H1 (cell line): ENCODE results near the genes MRPS27, FCHO2 and TMEM174.

DNA sequence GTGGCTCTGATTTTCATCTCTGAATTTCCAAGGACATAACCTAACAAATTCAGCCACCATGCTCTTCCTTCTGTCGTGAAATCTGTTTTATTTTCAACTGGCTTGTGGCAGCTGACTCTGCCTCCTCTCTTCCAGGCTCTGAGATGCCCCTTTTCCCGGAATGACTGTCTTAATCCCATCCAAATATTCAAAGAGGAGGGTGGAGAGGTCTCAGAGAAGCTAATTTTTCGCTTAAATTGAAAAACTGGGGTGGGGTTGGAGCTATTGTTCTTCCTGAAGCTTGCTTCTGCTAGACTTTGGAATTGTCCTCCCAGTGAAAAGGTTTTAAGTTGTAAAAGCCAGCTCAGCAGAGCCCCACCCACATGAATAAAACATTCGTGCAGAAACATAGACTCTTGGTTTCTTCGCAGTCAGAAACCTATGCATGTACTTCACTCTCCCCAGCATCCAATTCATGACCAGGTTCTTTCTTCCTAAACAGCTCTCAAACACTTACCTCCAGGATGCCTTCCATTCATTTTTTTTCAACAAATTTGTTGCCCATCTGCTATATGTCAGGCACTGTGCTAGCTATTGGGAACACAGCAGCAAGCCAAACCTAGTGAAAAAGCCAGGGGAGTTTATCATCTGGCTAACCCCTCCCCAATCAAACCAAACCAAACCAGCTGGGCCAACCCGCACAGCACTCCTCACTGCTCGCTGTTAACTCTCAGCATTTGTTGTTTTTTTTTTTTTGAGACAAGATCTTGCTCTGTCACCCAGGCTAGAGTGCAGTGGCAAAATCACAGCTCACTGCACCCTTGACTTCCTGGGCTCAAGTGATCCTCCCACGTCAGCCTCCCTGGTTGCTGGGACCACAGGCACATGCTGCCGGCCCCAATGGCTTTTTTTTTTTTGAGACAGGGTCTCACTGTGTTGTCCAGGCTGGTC is 38.0 kb upstream of the OCLN start:
- RRBS, result no CpG with 5 or more reads among the region's 9 CpGs
CAGE:
- cytosol, long polyA plus RNA, result no peak
- long polyA plus RNA, result no peak
- nucleus, long polyA plus RNA, result no peak

DNA sequence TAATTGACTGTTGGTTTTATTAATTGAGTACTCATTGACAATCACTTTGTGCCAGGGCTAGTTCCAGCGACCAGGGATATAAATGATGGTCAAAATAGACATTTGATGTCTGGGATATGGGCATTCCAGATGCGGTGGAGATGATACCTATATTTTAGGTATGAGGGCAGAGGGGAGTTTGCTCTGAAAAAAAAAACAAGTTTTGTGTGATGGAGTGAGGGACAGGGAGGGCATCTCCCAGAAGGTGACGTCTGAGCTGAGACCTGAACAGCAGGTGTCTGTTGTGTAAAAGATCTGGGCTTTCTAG is 2.9 kb downstream of the OCLN start:
- RRBS, result no CpG with 5 or more reads among the region's 3 CpGs
CAGE:
- cytosol, long polyA plus RNA, result no peak
- long polyA plus RNA, result no peak
- nucleus, long polyA plus RNA, result no peak

- RRBS, result no CpG with 5 or more reads among the region's 41 CpGs
CAGE:
- cytosol, long polyA plus RNA, result no peak
- long polyA plus RNA, result no peak
- nucleus, long polyA plus RNA, result no peak
Observed at GRCh38 chr5:70414973-70415489, 365.6 kb downstream of the SMN2 start.

- RRBS, result no CpG with 5 or more reads among the region's 4 CpGs
CAGE:
- cytosol, long polyA plus RNA, result no peak
- long polyA plus RNA, result no peak
- nucleus, long polyA plus RNA, result no peak
Observed at GRCh38 chr5:72226015-72226467, 94.0 kb downstream of the MRPS27 start.

DNA sequence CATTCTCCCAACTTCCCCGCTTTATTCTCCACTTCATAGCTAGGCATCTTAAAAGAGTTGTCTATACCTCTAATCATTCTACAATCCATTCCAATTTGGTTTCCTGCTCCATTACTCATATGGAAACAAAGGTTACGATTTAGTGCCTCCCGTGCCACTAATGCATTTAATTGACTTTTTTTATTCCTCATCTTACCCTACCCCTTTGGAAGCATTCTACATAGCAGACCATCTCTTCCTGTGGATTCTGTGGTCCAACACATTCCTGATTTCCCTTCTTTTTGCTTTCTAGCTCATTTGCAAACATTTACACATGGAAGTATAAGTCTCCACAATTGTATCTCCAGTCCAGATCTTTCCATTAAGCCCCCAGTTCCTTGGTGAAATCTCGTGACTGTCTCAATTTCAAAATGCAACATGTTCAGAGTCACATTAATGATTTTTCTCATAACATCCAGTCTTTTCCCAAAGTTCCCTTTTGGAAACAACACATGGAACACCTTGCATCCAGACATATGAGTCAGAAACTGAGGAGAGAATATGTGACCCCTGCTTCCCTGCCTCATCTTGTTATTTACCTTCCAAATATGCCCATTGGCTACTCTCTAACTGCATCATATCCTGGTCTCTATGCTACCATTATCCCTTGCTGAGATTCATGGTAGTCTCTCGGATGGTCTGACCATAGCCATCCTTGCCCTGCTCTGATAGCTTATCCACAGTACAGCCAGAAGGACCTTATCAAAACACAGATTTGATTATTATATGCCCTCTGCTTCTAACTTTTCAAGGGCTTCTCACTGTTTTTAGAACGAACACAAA is 89.5 kb downstream of the MRPS27 start:
- RRBS, result no CpG with 5 or more reads among the region's 6 CpGs
CAGE:
- cytosol, long polyA plus RNA, result no peak
- long polyA plus RNA, result no peak
- nucleus, long polyA plus RNA, result no peak

DNA sequence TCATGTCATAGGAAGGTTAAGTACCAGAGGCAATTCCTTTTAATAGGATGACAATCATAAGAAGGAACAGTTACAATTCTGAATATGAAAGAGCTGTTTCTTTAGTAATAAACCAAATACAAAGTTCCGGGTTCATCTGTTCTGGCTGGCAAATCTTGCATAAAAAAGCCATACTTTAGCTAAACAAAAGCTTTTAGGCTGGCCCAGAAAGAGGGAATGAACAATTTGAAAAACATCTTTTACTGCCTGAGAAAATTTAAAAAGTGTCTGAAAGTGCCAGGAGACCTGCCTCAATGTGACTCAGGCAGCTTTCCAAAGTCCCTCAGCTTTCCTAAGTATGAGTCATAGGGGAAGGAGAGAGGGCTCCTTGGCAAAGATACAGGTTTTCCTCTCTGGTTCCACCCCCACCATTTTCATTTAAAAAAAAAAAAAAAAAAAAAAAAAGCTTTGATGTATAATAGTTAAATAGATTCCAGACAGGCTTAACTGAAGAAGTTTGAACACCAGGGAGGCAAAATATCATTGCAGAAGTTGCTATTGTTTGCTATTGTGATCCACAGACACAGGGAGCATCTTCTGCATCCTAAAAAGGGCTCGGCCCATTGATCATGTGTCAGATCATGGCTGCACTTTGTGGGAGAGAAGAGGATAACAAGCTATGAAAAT is 71.7 kb downstream of the MRPS27 start:
- RRBS, result no CpG with 5 or more reads among the region's 2 CpGs
CAGE:
- cytosol, long polyA plus RNA, result no peak
- long polyA plus RNA, result no peak
- nucleus, long polyA plus RNA, result no peak

GRCh38 chr5:72319564-72320482 is at the start of gene MRPS27:
TSS of gene MRPS27 (minus strand) at chr5:72320240.
- RRBS, result no CpG with 5 or more reads among the region's 58 CpGs
CAGE:
- cytosol, long polyA plus RNA, result start-site peak on the minus strand at chr5:72320202-72320231, 915 reads; start-site peak on the plus strand at chr5:72320371-72320377, 472 reads
- long polyA plus RNA, result start-site peak on the minus strand at chr5:72320177-72320231, 183 and 1,244 reads in 2 replicates; start-site peak on the plus strand at chr5:72320371-72320377, 319 and 308 reads in 2 replicates
- nucleus, long polyA plus RNA, result start-site peak on the minus strand at chr5:72320180-72320231, 544 reads; start-site peak on the plus strand at chr5:72320372-72320459, 753 reads

DNA sequence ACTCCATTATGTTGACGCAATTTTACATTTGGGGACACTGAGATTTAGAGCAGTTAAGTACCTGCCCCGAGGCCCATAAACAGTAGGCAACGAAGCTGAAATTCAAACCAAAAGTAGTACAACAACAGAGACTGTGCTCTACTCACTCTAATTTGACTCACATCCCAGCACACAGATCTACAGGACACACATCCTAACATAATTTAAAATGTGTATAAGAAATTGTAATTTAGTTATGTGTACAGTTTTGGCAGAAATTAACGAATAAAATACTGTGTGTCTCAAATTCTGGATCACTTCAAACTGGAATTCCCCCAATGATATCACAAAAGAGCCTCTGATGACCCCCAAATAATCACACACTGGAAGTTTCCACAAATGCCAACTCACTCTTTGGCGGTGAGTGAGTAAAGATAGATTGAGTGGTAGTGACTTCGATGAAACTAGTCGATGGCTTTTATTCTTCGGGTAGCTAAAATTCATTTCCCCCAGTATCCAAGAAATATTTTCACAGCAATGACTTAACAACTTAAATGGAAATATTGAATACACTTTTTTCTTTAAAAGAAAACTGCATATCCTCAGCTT is 2.3 kb downstream of the ZNF366 start:
- RRBS, result no CpG with 5 or more reads among the region's 8 CpGs
CAGE:
- cytosol, long polyA plus RNA, result no peak
- long polyA plus RNA, result no peak
- nucleus, long polyA plus RNA, result no peak

GRCh38 chr5:72815488-72815858 is 988 bp upstream of the TNPO1 start:
- RRBS, result no CpG with 5 or more reads among the region's 3 CpGs
CAGE:
- cytosol, long polyA plus RNA, result no peak
- long polyA plus RNA, result no peak
- nucleus, long polyA plus RNA, result no peak

GRCh38 chr5:72817015-72817697 is 695 bp downstream of the TNPO1 start:
- RRBS, result 2% methylated on average over 11 of the region's 29 CpGs
CAGE:
- cytosol, long polyA plus RNA, result no peak
- long polyA plus RNA, result no peak
- nucleus, long polyA plus RNA, result no peak

- RRBS, result no CpG with 5 or more reads among the region's 6 CpGs
CAGE:
- cytosol, long polyA plus RNA, result no peak
- long polyA plus RNA, result no peak
- nucleus, long polyA plus RNA, result no peak
Observed at GRCh38 chr5:72866595-72867322, 50.3 kb downstream of the TNPO1 start.

GRCh38 chr5:72937723-72938779 is 17.8 kb upstream of the FCHO2 start:
- RRBS, result no CpG with 5 or more reads among the region's 6 CpGs
CAGE:
- cytosol, long polyA plus RNA, result no peak
- long polyA plus RNA, result no peak
- nucleus, long polyA plus RNA, result no peak

DNA sequence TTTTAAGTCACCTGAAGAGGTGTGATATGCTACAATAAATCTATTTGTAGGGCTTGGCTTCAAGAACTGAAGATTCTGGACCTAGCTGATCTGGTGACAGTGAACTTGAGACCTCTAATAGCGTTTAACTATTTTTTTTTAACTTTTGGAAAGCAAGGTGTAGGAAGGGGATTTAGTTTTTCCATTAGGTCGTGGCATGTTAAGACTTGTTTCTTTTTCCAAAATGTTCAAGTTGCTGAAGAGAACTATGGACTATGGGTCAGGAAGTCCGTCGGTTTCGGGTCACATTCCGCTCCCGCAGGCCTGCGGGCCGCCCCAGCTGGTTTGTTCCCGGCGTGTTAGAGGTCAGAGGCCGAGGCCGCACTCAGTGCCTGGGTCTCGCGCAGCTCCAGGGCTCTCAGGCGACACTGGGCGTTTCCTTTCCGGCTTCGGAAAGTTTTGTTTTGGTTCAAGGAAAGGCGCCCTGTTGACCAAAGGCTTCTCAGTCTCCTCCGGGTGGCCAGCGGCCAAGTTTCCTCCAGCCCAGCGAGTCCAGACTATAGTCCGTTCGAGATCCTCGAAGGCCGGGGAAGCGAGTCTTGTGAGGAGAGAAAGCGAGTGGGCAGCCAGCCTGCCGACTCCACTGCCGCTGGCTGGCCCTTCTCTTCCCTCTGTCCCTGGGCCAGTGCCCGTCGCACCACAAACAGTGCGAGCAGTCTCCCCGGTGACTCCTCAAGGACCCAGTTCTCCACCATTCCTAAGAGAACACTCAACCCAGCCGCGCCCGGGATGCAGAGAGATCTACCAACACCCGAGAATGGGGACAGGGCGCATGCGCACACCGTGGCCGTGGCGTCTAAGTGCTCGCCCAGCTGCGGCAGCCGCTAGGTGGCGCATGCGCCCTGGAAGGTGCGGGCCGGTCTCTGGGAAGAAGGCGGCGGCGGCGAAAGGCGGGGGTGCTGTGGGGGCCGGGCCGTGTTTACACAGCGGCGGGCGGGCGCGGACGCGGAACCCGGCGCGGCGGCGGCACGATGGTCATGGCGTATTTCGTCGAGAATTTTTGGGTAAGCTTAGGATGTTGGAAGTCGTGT is at the start of gene FCHO2:
TSS of gene FCHO2 (plus strand) at position 955 of the 1,070 bp plus-strand sequence.
- RRBS, result 5% methylated on average over 36 of the region's 75 CpGs
CAGE:
- cytosol, long polyA plus RNA, result no peak
- long polyA plus RNA, result start-site peak on the plus strand centred at position 969 of the sequence, 74 bp wide, 17 and 42 reads in 2 replicates
- nucleus, long polyA plus RNA, result start-site peak on the plus strand centred at position 992 of the sequence, 43 bp wide, 52 reads

GRCh38 chr5:73172824-73173316 is at the start of gene TMEM174:
TSS of gene TMEM174 (plus strand) at chr5:73173193.
- RRBS, result no CpG with 5 or more reads among the region's 3 CpGs
CAGE:
- cytosol, long polyA plus RNA, result no peak
- long polyA plus RNA, result no peak
- nucleus, long polyA plus RNA, result no peak

DNA sequence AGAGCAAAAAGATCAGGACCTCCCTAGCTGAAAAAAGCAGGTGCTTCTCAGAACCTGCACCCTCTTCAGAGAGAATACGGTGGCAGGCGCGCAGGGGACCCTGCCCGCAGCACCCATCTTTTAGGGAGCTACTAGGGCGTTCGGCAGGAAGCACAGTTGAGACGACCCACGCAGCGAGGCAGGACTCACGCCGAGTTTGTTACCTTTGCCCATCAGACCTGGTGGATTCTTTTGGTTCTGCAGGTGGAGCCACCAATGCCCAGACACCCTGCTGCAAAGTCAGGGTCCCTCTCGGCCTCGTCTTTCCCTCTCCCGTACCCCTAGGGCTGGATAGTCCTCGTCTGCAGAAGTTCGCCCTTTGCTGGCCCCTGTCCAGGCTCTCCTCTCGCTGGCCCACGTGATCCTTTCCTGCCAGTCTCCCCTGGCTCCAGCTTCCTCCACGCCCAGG is 28.6 kb downstream of the TMEM174 start:
- RRBS, result no CpG with 5 or more reads among the region's 19 CpGs
CAGE:
- cytosol, long polyA plus RNA, result no peak
- long polyA plus RNA, result no peak
- nucleus, long polyA plus RNA, result no peak

GRCh38 chr5:73436465-73436798 is 12.1 kb downstream of the FOXD1 start:
- RRBS, result 2% methylated on average over 17 of the region's 30 CpGs
CAGE:
- cytosol, long polyA plus RNA, result no peak
- long polyA plus RNA, result no peak
- nucleus, long polyA plus RNA, result no peak

DNA sequence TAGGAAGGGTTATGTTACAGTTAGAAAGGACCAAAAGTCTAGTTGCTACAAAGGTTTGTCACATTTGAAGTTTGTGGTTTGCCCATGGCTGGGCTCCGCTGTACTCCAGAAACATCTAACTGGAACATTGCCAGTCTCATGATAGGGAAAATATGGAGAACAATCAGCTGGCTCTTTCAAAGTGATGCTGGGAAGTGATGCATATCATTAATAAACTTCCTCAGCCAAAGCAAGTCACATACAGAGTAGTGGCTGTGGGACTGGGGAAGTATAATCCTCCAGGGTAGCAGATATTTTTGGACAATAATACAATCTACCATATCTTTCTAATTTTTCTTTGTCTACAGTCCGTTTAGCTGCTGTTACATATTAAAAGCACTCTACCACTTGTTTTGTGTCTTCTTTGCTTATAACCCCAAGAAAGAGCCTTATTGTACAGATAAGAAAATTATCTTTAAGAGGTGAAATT is 8.9 kb downstream of the BTF3 start:
- RRBS, result no CpG with 5 or more reads among the region's 2 CpGs
CAGE:
- cytosol, long polyA plus RNA, result no peak
- long polyA plus RNA, result no peak
- nucleus, long polyA plus RNA, result no peak

DNA sequence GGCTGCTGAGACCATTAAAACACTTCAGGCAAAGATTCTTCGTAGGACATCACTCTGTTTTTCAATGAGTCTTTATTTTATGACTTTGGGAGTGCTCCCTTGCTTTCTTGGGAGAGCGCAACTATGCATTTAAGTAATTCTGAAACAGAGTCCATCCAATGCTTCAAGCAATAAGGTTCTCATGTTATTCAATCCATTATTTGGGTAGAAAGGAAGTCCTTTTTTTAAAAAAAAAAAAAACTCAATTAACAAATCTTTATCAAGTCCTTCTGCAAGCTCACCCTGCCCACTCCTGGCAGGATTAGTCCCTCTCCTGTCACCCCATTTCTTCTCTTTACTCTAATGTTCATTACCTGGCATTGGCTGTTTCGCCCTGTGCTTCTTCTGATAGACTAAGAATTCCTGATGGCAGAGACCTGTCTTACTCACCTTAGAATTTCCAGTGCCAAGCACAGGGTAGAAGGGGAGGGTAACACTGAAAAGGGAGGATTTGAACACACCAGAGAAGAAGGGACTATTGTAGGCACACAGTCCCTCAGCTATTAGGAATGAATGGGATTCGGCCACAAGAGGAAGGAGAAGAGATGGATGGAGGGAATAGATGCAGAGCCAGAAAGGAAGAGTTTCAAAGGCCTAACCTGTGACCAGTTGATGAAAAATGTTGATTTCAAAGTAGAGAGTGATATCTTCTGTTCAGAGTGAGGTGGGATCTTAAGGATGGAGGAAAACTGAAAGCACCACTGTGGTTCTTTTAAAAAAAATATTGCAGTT is 32.1 kb downstream of the ARHGEF28 start:
- RRBS, result no CpG with 5 or more reads among the region's 4 CpGs
CAGE:
- cytosol, long polyA plus RNA, result no peak
- long polyA plus RNA, result no peak
- nucleus, long polyA plus RNA, result no peak

- RRBS, result no CpG with 5 or more reads among the region's 3 CpGs
CAGE:
- cytosol, long polyA plus RNA, result no peak
- long polyA plus RNA, result no peak
- nucleus, long polyA plus RNA, result no peak
Observed at GRCh38 chr5:73822723-73823179, 196.8 kb downstream of the ARHGEF28 start.

DNA sequence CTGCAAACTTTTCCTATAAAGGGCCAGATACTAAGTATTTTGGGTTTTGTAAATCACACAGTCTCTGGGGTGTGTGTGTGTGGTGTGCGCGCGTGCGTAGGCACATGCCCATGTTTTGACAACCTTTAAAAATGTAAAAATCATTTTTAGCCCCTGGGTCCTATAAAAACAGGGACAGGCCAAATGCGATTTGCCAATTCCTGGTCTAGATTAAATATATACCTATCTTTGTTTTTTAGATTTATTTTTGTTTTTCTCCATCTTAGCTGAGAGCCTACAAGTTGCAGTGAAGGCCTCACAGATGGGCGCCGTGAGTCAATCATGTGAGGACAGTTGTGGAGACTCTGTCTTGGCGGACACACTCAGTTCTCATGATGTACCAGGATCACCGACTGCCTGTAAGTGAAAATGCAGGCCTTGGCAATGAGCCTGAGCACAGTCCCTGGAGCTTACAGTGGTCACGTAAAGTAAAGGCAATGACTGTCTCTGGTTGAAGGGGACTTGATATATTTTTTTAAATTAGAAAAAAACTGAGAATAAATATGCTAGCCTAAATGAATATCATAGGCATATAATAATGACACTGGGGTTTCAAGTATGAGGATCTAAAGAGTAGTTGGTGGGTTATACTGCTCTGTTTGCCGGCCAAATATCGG is 271.8 kb downstream of the ARHGEF28 start:
- RRBS, result no CpG with 5 or more reads among the region's 12 CpGs
CAGE:
- cytosol, long polyA plus RNA, result no peak
- long polyA plus RNA, result no peak
- nucleus, long polyA plus RNA, result no peak